Left colon (tissue), 1 donor: ENCODE measurements around a stretch of chr15.

- PRO-cap: no peak
Measured at GRCh38 chr15:70042405-70043147, 55.1 kb downstream of the TLE3 start.

DNA sequence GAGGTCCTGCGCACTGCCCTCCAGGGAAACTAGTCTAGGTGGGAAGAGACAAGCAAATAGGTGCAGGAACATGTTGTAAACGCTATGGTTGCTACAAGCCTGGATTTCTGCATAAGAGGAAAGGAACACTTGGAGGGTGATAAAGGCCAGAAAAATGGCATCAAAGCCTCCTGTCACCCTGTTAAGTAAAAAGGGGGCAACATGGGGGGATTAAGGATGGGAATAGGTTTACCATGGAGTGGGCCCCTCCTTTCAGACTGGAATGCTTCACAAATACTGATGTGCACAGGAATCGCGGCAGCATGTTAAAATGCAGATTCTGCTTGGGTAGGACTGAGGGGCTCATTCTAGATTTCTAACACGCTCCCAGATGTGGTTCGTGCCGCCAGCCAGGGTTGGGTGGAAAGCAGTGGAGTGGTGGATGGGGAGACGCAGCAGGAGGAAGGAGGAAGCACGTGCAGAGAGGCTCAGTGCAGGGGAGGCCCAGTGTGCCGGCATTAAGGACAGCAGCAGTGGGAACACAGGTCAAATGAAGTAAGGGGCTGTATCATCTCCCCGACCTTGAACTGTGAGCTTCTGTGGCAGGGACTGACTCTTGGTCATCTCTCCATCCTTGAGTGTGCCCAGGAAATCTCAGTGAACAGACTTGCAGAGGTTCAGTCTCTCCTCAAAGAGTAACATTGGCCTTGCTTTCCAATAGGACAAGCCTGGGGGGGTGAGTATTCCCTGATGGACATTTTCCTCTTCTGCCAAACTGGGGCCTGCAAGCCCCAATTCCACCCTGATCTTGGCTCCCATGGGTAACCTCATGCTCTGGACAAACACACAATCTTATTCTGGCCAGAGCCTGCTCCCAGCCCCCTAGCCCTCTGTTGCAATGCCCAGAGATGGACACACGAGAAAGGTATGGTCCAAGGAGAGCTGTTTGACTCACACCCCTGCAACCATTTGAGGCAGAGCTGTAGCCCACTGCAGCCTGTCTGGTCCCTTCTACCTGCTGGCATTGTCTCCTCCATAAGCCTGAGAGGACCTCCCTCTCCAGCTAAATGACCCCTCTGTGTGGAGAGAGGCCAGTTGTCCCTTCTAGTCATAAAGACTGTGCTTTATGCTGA lies 51.1 kb downstream of the TLE3 start:
- PRO-cap: unidirectional peak, minus-strand start at position 786 of the sequence

- PRO-cap: unidirectional peak, plus-strand start at chr15:70093576; bidirectional peak, plus-strand start at chr15:70093958, minus-strand start at chr15:70093676
Measured at GRCh38 chr15:70093076-70094163, 4.3 kb downstream of the TLE3 start.

GRCh38 chr15:70100024-70100598 lies 2.4 kb upstream of the TLE3 start:
- PRO-cap: no peak

- PRO-cap: no peak
Measured at GRCh38 chr15:70100599-70101365, 3.1 kb upstream of the TLE3 start.

GRCh38 chr15:70486426-70487393 lies 276.6 kb downstream of the UACA start:
- PRO-cap: no peak

DNA sequence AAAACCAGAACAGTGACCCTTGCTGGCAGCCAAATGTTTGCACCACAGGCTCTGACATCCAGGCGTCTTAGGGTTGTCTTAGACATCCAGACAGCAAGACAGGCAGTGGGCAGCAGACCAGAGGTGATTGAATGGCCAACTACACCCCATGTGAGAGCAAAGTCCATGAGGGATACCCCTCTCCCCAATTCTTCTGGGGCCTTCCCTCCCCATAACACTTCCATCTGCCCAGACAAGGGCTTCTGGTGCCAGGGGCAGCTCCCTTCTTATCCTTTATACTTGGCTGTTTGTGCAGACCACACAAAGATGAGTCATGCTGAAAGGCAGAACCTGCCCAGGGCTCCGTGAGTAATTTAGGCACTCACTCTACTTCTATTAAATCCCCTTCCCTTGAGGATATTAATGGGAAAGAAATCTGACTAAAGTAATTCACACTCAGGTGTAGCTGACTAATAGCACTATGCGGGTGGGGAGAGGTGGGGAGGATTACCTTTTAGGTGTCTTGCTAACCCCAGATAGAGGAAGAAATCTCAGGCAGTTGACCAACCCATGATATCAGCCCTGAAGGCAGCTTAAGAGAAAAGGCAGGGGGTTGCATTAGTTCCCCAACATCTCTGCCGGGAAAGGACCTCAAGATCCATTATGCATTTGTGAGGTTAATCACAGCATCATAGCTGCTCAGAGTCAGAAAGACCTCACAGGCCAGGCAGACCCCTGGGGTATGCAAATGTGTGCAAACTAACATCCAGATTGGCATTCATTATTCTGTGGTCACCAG lies 257.8 kb downstream of the UACA start:
- PRO-cap: no peak

DNA sequence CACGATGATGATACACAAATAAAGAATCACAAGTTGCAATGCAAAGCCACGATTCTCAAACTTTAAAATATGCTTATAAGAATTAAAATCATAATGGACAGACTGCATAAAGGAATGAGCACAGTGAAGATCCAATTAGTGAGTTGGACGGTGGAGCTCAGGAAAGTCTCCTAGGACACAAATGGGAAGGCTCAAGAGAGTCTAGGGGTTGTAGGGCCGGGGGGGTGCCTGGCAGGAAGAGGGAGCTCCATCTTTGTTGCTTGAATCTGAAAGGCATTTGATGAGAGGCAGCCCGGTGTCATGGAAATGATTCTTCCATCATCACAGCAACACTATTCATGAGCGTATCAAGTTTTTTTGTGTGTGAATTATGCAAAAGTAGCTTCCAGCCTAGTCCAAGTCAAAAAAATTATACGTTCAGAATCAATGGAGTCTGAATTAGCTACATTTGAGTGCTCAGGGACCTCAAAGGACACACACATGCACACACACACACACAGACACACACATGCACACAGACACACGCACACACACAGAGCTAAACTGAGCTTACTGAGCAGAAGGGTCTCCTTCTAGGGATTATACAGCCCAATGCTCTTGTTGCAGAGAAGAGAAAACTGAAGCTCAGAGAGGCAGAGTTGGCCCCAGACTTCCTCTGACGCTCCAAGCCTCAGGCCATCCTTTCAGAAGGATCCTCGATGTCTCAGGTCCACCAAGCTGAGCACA lies 228.3 kb downstream of the UACA start:
- PRO-cap: no peak

- PRO-cap: no peak
Measured at GRCh38 chr15:70668737-70669429, 94.5 kb downstream of the UACA start.

- PRO-cap: no peak
Measured at GRCh38 chr15:70741855-70742282, 21.5 kb downstream of the UACA start.

GRCh38 chr15:70761784-70762329 lies 1.5 kb downstream of the UACA start:
- PRO-cap: no peak

DNA sequence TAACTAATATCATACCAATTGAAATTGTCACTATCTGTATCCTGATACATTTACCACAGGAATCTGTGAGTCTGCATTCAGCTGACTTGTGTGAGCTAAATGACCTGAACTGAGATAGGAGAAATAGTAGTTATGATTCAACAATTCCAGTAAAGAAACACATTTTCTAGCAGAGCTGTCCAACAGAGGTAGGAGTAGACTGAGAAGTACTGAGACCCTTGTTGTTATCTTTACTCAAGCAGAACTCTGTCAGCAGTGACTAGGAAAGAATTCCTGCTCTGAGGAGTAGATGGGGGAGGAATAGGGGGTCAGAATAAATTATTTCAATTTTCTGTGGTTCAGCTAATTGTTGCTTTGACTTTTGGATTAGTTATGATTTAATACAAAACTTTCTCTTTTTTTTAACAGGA lies 66.3 kb upstream of the THSD4 start:
- PRO-cap: no peak

GRCh38 chr15:71080472-71081116 lies 34.7 kb upstream of the THSD4 start:
- PRO-cap: no peak

- PRO-cap: no peak
Measured at GRCh38 chr15:71082578-71083784, 32.3 kb upstream of the THSD4 start.

DNA sequence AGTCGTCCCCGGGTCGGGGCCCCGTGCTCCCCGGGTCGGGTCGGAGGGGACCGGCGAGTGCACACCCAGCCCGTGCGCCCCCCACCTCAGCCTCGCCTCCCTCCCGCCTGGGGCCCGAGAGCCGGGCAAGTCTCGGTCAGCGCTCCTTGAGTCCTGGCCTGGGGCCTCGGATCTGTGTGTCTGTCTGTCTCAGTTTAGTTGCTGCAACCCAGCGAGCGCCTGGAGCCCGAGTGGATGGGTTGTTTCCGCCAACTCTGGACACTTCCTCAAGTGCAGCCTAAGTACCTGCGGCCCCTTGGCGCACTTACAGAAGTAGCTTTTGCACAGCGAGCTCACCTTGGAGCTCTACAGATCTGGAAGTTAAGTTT lies 731 bp downstream of the THSD4 start:
- PRO-cap: unidirectional peak, minus-strand start at position 182 of the sequence; unidirectional peak, minus-strand start at position 236 of the sequence

- PRO-cap: no peak
Measured at GRCh38 chr15:71245532-71245910, 130.2 kb downstream of the THSD4 start.

- PRO-cap: no peak
Measured at GRCh38 chr15:71341568-71342532, 226.6 kb downstream of the THSD4 start.

DNA sequence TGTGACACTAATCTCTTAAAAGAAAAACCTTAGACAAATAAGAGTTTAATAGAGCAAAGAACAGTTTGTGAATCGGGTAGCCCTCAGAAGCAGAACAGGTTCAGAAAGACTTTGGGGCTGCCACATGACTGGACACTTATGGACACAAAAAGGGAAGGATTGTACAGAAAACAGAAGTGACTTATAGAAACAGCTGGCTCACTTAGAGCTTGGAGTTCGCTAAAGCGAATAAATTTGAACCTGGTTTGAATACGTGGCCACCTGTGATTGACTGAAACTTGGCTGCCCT lies 270.0 kb downstream of the THSD4 start:
- PRO-cap: no peak

DNA sequence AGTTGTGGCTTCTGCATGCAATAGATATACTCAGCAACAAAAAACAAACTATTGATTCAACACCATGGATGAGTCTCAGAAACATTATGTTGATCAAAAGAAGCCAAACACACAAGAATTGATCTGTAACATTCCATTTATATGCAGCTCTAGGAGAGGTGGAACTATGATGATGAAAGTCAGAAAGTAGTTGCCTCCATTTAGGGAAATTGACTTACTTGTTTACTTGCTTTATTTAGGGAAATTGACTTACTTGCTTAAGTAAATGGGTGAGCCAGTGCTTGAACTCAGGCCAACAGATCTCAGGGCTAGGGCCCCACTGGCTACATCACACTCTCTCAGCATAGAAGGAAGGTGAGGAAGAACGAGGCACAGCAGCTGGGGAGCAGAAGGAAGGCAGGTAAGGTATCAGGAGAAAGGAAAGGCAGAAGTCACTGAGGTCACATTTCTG lies 296.5 kb upstream of the NR2E3 start:
- PRO-cap: no peak

DNA sequence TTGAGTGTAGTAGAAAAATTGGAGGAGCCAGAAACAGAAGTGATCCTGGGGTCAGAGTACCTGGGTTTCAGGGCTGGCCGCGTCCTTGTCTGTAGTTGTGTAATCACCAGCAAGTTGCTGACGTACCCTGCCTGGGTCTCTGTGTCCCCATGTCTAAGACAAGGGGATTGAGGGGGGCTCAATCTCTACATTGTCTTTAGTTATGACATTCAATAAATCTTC lies 295.1 kb upstream of the NR2E3 start:
- PRO-cap: no peak